Glomerular endothelial cell (primary cell): Measurements from ENCODE around the genes NXPH3, SAMD14 and PPP1R9B.

- RAMPAGE, long total RNA = no peak
Observed at GRCh38 chr17:49575603-49576589, at the start of gene NXPH3. TSS of gene NXPH3 (plus strand) at chr17:49575871.

GRCh38 chr17:49638628-49639189, 39.2 kb downstream of the SPOP start:
- RAMPAGE, long total RNA = no peak

DNA sequence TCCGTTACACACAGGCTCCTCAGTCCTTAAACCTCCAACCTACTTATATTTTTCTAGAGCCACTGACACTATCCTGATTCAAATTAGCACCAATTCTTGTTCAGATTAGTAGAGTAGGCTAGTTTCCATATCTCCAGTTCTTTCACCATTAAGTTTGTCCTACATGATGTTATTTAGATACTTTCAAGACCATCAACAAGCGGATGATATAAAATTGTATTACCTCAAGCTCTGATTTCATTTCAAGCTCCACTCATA, 18.5 kb downstream of the SPOP start:
- RAMPAGE, long total RNA = no peak

DNA sequence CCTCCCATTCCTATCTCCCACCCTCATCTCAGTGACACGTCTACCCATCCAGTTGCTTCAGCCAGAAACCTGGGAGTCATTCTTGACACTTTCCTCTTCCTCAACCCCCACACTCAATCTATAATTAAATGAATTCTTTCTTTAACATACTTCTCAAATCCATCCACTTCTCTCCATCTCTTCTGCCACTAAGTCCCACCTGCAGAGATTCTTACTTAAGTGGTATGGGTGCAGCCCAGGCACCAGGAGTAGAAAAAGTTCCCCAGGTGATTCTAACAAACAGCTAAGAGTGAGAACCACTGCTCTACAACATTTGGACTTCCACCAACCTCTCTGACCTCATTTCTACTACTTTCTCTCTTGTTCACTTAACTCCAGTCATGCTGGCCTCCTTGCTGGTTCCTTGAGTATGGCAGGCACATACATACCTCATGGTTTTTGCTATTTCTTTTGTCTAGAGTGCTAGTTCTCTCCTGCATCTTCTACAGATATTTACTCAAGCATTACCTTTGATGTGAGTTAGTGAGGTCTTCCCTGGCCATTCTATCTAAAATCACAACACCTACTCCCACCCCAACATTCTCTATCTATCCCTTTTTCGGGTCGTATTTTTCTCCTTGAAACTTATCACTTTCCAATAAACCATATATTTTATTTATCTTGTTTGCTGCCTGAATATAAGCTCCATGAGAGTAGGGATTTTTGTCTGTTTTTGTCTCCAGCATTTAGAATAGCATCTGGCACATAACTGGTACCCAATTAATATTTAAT, 17.9 kb downstream of the SPOP start:
- RAMPAGE, long total RNA = no peak

GRCh38 chr17:49807119-49807387, 18.6 kb downstream of the KAT7 start:
- RAMPAGE, long total RNA = no peak

GRCh38 chr17:50047255-50048168, 8.4 kb upstream of the ITGA3 start:
- RAMPAGE, long total RNA = no peak

DNA sequence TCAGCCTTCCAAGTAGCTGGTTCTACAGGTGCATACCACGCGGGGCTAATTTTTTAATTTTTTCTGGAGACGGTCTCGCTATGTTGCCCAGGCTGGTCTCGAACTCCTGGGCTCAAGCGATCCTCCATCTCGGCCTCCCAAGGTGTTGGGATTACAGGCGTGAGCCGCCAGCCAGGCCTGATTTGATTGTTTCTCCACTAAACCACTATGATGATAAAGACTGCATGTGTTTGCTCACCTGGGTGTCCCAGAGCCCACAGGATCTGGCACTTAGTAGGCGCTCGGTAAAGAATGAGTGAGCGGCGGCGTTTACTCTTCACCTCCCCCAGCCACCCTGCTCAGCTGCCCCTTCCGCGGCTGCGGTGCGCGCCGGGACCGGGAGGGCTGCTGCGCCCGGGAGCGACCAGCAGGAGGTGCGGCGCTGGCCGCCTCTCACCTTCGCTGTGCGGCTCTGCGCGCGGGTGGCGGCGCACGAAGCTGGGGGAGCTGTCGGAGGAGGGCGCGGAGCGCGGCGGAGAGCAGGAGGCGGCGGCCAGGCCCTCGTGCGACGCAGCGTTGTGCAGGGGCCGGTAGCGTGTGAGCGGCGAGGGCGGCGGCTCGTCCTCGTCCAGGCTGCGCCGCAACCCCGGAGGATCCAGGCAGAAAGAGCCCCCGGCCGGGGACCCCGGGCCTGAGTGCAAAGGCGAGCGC, 12.8 kb downstream of the SAMD14 start:
- RAMPAGE, long total RNA = no peak

DNA sequence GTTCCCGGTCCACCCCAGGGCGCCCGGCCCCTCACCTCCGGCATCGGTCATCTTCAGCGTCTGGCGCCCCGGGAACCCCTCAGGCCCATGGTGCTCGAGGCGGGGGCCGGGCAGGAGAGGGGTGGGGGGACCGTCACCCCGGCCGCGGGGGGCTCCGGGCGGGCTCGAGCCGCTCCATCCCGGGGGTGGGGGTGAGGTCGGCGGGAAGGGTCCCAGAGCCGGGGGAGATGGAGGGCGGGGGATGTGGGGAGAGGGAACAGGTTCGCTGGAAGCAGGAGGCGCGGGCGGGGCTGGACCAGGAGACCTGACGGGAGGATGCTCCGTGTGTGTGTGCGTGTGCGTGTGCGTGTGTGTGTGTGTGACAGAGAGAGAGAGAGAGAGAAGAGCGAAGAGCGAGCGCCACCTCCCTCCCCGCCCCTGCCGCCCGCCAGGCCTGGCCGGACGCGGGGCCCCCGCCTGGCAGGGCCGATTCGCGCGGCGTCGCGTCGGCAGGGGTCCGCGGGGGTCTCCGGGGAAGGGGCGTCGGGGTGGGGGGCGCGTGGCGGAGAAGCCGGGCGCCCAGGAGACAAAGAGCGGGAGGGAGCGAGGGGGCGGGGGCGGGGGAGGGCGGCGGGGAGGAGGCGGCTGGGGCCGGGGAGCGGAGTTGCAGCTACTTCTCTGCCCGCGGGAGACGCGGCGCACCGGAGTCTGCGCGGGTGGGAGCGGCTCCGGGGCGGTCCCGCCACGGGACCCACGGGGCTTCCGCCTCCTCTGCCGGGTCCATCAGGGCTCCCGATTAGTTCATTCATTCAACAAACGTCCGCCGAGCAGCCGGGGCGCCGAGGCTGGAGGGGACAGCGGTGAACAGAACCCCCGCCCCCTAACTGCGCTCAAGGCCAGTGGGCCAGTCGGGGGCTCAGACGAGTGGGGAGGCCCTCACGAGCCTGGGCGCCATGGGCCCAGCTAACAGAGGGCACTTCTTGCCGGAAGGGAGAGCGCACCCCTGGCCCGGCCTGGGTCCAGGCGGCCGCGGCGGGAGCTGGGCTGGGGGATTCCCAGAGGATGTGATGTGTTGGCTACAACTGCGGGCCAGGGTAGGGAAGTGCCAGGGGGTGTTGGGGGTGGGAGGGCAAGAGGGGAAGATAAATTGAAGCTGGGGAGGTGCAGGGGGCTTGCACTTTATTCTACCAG, at the start of gene SAMD14:
TSS of gene SAMD14 (minus strand) at position 679 of the 1,170 bp plus-strand sequence.
- RAMPAGE, long total RNA = no peak

- RAMPAGE, long total RNA = no peak
Observed at GRCh38 chr17:50132057-50132762, 2.2 kb upstream of the SAMD14 start.

DNA sequence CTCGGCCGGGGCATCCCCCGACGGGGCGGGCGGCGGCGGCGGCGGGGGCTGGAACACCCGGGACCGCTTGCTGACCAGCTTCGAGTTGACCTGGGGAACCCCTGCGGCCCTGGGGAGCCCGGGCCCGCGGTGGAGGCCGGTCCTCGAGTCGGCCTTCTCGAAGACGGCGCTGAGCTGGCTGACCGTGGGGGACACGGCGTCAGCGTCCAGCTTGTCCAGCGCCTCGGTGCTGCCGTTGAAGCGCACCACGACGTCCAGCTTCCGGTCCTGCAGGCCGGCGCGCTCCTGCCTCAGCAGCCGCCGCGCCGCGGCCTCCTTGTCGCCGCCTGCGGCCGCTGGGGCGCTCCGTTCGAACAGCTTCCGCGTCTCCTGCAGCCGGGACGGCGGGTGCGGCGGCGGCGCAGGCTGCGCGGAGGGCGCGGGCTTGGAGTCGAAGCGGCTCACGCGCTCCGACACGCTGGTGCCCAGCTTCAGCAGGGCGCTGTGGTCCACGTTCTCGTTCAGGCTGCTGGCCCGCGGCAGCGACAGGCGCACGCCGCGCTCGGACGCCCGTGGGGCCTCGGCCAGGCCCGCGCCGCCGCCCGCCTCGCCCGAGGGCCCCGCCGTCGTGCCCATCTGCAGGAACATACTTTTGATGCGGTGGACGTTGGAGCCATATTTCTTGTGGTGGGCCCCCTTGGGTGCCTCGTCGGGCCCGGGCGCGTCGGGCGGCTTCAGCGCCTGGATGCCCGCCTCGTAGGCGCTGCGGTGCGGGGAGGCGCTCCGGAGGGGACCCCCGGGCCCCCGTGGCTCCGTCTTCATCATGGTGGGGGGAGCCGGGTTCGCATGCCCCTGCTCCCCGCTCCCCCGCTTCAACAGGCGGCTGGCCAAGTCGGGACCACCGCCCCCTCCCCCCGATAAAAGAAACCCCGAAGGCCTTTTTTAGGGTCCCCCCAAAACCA, 497 bp downstream of the PPP1R9B start:
- RAMPAGE, long total RNA = no peak

DNA sequence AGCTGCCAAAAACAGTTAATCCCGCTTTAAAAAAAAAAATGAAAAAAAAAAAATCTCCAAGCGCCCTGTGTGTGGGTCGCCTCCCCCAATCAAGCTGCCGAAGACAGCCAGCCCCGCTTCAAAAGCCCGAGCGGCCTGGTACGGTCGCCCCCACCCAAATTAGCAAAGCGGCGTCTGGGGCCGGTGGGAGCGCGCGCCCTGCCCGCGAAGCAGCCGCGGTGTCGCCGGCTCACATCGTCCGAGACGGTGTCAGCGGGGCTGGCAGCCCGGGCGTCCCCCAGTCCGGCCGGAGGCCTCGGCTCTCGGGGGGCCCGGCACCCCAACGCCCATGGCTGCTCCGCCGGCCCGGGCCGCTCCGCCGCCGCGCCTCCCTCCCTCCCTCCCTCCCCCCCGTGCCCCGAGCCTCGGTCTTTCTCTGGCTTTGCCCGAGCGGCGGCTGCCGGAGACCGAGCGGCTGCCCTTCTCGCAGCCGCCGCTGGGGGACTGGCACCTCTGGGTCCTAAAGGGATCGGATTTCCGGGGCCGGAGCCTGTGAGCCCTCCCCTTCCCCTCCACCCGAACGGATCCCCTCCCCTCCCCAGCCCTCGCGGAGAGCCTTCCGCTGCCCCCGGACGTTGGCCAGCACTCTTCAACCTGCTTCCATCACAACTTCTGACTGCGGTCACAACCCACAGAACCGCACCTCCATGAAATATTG, at the start of gene PPP1R9B:
TSS of gene PPP1R9B (minus strand) at position 27 of the 697 bp plus-strand sequence.
- RAMPAGE, long total RNA = no peak

DNA sequence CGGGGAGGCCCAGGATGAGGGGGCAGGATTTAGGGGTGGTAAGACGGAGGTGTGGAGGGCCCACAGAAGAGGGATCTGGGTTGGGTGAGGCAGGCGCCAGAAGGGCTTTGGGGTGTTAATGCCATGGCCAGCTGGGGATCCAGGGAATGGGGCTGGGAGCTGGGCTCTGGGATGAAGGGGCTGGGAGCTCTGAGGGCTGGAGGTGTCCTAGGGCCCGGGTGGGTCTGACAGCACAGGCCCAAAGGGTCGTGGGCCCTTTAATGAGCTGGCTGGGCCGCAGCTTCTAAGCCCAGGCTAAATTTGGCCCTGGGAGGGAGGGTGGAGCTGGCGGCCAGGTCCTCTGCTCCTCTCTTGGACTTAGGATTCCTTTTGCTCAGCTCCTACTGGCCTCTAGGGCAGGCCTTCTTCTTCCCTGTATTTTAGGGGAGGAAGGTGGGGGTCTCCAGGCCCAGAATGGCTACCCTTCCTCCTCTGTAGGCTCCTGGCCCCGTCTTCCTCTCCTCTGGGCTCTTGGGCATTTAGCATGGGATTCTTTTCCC, 363 bp downstream of the SGCA start:
- RAMPAGE, long total RNA = no peak

DNA sequence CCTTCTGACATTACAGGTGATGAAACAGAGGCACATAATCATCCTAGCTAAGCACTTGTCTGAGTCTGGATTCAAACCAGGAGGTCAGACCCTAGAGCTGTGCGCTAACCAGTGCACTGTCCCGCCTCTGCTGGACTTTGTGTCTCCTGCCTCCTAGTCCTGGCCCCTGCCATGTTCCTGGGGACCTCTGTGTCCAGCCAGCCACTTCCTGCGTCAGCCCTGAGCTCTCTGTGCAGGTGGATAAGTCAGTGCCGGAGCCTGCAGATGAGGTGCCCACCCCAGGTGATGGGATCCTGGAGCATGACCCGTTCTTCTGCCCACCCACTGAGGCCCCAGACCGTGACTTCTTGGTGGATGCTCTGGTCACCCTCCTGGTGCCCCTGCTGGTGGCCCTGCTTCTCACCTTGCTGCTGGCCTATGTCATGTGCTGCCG, 4.1 kb downstream of the SGCA start:
- RAMPAGE, long total RNA = no peak

DNA sequence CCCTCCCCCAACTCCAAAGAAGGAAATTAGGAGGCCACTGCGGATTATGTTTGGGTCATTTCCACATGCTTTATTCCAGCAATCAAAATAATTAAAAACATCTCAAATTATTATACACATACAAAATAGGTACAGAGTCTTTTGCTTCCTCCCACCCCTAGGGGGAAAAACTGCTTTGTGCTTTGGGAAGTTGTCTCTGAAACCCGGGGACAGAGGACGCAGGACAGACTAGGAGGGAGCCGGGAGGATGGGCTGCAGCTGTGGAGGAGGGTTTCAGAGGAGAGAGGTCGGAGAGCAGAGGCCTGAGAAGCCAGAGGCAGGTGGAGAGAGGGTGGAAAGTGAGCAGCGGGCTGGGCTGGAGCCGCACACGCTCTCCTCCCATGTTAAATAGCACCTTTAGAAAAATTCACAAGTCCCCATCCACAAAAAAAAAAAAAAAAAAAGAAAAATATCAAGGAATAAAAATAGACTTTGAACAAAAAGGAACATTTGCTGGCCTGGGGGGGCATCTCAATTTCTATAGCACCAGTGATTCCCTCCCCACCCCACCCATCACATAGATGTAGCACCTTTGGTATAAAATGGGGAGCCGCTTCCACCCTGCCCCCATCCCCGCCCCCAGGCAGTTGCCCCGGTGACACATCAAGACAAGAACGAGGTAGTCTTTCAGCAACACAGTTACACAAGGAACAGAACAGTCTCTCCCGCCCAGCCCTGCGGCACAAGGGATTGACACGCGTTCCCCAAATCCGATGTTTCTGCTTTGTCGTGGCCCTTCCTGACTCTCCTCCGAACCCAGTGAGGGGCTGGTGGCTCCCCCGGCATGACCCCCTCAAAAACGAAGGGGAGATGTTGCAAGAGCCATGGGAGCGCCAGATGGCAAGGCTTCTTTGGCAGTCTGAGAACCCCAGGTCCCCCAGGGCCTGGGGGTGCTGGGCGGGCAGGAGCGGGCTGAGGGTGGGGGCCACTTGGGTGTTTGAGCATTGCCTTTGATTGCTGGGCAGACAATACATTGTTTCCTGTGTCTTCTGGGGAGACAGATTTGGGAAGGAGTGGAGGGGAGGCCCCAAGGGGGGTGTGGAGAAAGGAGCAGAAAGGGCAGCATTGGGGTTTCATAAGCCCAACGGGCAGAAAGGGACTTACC, 17.0 kb downstream of the COL1A1 start:
- RAMPAGE, long total RNA = no peak

- RAMPAGE, long total RNA = no peak
Observed at GRCh38 chr17:50206873-50207281, 5.4 kb upstream of the COL1A1 start.

GRCh38 chr17:50214903-50215413, 13.5 kb upstream of the COL1A1 start:
- RAMPAGE, long total RNA = no peak

- RAMPAGE, long total RNA = no peak
Observed at GRCh38 chr17:50259707-50260128, 14.5 kb upstream of the TMEM92 start.

DNA sequence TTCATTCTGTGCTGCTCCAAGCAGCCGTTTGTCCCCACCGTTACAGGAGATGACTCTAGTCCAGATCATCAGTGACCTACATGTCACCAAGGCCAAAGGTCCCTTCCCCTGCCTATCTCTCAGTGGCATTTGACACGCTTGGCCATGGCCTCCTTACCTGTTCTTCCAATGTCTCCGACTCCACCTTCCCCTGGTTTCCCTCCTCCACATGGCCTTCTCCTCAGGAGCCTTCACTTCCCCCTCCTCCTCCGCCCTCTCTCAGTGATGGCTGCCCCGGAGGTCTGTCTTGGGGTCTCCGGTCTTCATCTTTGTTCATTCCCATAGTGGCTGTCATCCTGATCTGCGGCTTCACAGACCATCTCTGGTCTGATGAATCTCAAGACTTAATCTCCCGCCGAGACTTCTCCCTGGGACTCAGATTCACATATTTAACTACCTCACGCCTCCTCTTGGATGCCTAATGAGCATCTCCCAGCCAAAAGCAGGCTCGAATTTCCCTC, 9.6 kb downstream of the TMEM92 start:
- RAMPAGE, long total RNA = no peak

GRCh38 chr17:50380213-50381582, 7.7 kb downstream of the EME1 start:
- RAMPAGE, long total RNA = no peak

- RAMPAGE, long total RNA = no peak
Observed at GRCh38 chr17:50426784-50428051, 1.2 kb downstream of the ACSF2 start.